Pulmonary artery (tissue), 1 donor: ENCODE measurements around a stretch of chr6.

- PRO-cap: no peak
Observed at GRCh38 chr6:106546765-106547222, 82.5 kb downstream of the RTN4IP1 start.

- PRO-cap: no peak
Observed at GRCh38 chr6:106694321-106694722, 64.9 kb downstream of the QRSL1 start.

DNA sequence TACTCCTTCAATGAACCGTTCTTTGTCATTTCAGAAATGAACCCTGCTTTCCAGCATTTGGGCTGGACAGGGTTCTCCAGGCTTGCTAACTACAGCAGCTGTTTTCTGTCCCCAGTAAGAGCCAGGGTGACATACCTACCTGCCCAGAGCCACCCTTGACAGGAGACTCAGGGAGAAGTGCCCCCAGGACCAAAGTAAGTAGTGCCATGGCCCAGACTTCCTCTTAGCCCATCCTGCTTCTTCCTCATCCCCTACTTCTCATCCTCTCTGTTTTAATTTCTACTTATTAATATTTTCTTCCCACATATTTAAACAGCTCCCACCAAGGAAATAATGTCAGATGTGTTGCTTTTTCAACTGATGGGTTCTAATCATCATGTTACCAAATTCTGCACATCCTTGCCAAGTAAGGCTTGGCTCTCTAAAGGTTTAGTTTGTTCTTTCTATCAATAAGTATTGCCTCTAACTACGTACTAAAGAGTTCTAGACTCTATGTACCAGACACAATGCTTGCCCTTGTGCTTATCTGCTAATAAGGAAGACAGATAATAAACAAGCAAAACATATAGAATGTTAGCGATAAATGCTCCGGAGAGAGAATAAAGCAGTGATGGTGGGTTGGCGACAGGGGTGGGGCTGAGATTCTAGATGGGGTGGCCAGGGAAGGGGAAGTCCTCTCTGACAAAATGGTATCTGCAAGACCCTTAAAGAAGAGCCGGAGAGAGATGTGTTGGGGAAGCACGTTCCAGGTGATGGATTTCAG is 73.9 kb downstream of the QRSL1 start:
- PRO-cap: no peak

DNA sequence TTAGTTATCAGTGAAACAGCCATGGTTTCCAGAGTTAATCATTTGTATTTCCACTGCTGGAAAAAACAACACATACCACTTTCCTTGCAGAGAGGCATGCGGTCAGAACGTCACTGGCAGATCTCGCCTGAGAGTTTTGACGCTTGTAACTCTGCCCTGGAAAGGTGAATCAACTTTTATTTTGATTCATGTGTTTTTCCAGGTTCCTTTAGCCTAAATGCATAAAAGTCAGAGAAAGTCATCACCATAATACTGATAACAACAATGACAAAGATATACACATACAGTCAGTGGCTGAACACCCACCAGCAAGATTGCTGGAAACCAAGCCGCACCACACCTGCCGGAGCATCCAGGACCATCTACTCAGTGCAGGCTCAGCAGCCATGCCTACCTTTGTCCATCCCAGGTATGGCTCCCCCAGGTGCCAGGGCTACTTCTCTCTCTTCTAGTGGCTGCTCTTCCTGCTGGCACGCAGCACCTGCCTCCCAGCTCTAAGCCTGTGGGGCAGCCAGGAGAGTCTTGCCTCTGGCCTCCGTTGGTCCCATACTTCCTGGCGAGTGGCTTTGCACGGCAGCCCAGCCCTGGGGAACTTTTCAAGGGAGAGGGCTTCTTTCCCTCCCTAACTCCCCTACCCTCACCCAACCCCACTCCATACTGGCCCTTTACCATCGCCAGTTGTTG is 158.4 kb downstream of the QRSL1 start:
- PRO-cap: no peak

DNA sequence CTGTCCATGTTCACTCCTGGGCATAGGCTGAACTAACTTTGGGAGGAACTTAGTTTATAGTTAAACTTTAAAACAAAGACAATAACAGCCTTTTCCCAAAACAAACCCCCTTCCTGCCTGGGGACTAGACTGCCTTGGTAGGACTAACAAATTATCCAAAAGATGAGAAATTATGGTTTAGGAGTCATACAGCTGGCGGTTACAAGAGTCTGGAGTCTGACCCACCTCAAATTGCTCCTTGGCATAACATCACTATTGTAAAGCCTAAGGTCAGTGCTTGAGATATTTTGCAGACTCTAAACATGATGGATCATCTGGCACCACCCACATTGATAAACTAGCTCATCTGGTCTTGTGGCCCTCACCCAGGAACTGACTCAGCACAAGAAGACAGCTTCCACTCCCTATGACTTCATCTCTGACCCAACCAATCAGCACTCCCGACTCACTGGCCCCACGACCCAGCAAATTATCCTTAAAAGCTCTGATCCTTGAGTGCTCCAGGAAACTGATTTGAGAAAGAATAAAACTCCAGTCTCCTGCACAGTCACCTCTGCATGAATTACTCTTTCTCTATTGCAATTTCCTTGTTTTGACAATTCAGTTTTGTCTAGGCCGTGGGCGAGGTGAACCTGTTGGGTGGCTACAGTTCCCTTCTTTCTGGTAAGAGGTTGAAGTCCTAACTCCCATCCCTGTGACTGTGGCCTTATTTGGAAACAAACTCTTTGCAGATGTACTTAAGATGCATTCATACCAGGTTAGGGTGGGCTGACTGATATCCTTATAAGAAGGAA is 115.9 kb downstream of the CD24 start:
- PRO-cap: no peak

GRCh38 chr6:106913206-106913375 is 61.4 kb downstream of the CD24 start:
- PRO-cap: no peak

DNA sequence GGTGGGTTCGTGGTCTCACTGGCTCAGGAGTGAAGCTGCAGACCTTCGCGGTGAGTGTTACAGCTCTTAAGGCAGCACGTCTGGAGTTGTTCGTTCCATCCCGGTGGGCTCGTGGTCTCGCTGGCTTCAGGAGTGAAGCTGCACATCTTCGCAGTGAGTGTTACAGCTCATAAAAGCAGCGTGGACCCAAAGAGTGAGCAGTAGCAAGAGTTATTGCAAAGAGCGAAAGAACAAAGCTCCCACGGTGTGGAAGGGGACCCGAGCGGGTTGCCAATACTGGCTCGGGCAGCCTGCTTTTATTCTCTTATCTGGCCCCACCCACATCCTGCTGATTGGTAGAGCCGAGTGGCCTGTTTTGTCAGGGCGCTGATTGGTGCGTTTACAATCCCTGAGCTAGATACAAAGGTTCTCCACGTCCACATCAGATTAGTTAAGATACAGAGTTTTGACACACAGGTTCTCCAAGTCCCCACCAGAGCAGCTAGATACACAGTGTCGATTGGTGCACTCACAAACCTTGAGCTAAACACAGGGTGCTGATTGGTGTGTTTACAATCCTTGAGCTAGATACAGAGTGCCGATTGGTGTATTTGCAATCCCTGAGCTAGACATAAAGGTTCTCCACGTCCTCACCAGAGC is 95.8 kb downstream of the PDSS2 start:
- PRO-cap: no peak

DNA sequence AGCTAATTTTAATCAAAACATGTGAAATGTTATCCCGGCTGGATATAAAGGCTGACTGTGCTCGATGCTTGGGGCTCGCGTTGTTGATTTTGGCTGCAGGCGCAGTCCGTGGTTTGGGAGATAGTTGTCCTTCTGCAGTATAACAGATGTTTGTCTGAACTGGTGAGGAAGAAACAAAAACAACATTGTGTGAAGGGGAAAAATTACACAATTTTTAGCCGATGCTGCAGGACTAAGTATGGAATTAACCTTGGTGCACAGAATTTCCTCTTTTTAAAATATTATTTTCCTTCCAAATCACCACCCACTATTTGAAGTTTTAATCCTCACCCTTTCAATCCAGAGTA is 2.5 kb downstream of the SOBP start:
- PRO-cap: no peak

DNA sequence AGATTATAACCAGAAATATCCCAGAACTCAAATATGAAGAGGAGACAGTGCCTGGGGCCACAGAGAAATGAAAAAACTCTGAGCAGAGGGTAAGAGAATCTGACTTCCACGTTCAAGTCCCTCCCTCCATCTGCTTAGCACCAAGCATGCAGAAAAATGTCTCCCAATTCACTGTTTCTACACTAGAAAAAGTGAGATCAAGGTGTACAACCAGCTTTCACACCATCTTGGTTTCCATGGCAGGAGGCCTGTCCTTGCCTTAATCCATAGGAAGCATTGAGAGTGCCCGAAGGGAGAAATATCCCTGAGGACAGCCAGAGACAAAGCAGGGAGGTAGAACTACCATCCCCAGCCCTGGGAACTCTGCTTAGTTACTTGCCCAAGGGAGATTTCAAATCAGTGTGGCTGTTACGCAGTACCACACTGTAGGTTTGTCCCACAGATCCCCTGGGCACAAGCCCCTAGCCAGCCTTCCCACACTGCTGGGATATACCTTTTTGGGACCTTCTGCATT is 82.9 kb downstream of the SCML4 start:
- PRO-cap: no peak

DNA sequence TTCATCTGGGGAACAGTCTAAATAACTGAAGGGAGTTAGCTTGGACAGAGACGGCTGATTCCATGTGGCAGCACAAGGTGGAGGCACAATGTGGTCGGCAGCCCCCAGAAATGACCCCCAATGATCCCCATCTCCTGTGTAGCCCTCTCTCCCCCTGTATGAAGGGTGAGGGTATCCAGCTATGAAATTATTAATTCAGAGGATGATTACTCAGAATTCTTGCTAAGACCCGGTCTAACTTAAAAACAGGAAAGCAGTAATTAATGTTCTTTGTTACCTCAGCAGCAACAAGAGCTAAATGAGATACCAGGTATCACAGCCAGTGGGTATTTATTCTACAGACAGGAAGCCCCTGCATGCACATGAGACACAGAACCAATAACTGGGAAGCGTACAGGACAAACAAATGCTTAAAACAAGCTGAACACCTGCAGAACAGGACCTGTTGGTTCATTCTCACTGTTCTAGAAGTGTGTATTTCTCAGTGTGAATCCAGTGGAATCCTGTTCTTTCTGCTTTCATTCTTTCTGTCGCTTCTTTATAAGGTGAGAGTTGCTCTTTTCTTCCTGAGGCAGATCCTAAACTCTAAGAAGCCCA is 31.0 kb downstream of the SCML4 start:
- PRO-cap: no peak

GRCh38 chr6:107902786-107903052 is 55.3 kb downstream of the SEC63 start:
- PRO-cap: no peak

GRCh38 chr6:108043307-108044199 is 31.0 kb downstream of the OSTM1 start:
- PRO-cap: no peak

GRCh38 chr6:108562032-108563000 is 1.6 kb downstream of the FOXO3 start:
- PRO-cap: unidirectional peak, minus-strand start at chr6:108562243; bidirectional peak, plus-strand start at chr6:108562762, minus-strand start at chr6:108562706

- PRO-cap: no peak
Observed at GRCh38 chr6:108583589-108584234, 23.0 kb downstream of the FOXO3 start.

DNA sequence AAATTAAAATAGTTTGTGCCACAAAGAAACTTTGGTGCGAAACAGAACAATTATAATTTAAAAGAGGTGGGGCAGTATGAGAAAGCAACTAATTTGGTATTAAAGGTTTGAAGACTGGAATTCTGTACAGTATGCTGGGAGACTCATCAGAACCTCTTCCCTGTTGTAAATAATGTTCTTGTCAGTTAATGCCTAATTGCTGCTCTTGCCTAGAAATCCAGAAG is 45.2 kb downstream of the FOXO3 start:
- PRO-cap: no peak

GRCh38 chr6:108617344-108617989 is 56.8 kb downstream of the FOXO3 start:
- PRO-cap: no peak

GRCh38 chr6:108629903-108630615 is 69.3 kb downstream of the FOXO3 start:
- PRO-cap: no peak

DNA sequence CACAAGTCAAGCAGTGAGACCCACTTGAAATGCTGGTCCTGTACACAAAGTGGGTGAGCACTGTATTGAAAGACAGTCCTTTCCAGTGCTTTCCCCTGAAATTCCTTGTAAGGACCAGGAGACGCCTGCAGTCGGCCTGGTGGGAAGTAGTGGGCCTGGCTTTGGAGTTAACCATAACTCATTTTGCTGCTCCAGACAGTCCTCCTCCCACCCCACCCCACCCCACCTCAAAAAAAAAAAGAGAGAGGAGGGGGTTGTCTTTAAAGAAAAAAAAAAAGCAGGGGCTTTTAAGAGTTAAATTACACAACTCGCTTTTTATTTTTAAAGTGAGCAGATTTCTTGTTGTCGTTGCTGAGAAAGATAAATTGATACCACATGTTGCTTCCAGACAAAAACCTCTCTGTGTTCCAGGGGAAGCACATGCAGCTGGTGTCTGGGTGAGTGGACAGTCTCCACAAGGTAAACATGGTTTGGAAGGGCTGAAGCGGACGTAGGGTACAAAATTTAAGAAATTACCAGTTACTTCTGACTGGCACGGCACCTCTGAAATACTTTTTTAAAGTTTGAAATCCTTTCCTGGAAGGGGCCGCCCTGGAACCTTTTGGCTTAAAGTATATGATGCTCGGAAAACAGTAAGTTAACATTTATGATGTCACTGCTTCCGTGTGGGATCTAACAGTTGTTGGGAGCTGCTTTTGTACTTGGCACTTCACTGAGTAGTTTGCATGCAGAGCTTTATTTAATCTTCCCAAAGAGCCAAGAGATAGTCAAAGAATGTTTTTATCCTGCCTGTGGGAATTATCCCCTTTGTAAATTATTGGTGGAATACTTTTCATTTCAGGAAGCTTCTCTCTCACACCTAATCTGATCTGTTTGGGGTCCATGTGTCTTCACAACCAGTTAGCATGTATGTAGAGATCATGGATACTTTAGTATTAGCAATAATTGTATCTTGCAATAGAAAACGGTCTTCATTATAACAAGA is 95.5 kb downstream of the FOXO3 start:
- PRO-cap: no peak

- PRO-cap: no peak
Observed at GRCh38 chr6:108763834-108764484, 84.3 kb upstream of the ARMC2 start.

- PRO-cap: no peak
Observed at GRCh38 chr6:108838077-108838726, 10.0 kb upstream of the ARMC2 start.